ENCODE results near the gene CPT1A.

DNA sequence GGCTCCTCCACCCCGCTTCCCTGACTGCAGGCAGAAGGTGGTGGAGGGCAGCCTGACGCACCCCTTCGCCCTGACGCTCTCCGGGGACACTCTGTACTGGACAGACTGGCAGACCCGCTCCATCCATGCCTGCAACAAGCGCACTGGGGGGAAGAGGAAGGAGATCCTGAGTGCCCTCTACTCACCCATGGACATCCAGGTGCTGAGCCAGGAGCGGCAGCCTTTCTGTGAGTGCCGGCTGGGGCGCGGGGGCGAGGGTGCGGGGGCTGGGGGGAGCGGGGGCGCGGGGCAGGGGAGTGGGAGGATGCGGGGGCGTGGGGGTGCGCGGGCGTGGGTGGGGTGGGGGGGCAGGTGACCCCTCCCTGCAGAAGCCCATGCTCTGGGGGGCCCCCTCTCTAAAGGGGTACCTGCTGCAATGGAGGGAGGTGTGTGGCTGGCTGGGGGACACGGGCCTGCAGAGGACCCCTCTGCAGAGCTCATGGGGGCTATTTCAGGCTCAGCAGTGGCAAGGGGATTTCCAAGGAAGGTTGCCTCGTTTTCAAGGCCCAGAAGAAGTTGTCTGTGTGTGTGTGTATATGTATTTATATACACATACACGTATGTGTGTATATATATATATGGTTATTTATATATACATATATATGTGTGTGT lies 51.5 kb downstream of the LRP5 start:
- PRO-cap, 2 experiments: no peak in any of the 2 experiments

- PRO-cap, 2 experiments: no peak in any of the 2 experiments
These were observed 53.0 kb downstream of the LRP5 start for GRCh38 chr11:68365195-68365921.

DNA sequence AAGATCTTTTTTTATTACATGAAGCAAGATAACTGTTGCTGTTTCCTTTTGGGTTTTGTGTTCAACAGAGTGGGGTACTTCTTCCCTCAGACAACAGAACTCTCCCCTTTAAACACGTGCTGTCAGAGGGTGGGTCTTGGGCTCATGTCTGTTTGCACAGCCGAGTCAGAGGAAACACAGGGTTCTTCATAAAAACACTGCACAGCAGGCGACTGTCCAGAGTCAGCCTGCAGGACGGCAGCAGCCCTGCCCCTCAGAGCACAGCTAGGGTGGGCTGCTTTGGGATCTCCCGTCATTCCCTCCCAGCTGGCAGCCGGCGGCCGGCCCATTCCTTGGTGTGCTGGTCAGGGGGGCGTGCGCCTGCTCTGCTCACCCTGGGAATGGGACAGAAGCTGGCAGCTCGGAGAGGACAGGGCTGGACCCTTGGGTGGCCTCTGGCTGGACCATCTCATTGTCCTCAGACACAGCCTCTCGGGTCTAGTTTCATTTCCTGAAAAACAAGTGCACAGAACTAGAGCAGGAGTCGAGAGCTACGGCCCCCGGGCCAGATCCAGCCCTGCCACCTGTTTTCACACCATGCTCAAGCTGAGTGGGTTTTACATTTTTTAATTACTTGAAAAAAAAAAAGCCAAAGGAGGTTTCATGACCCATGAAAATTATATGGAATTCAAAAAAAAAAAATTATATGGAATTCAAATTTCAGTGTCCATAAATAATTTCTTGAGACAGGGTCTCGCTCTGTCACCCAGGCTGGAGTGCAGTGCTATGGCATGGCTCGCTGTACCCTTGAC lies 62.3 kb upstream of the PPP6R3 start:
- PRO-cap, 2 experiments: no peak in any of the 2 experiments

- PRO-cap, 2 experiments: no peak in any of the 2 experiments
These were observed 35.5 kb upstream of the PPP6R3 start for GRCh38 chr11:68424899-68425602.

DNA sequence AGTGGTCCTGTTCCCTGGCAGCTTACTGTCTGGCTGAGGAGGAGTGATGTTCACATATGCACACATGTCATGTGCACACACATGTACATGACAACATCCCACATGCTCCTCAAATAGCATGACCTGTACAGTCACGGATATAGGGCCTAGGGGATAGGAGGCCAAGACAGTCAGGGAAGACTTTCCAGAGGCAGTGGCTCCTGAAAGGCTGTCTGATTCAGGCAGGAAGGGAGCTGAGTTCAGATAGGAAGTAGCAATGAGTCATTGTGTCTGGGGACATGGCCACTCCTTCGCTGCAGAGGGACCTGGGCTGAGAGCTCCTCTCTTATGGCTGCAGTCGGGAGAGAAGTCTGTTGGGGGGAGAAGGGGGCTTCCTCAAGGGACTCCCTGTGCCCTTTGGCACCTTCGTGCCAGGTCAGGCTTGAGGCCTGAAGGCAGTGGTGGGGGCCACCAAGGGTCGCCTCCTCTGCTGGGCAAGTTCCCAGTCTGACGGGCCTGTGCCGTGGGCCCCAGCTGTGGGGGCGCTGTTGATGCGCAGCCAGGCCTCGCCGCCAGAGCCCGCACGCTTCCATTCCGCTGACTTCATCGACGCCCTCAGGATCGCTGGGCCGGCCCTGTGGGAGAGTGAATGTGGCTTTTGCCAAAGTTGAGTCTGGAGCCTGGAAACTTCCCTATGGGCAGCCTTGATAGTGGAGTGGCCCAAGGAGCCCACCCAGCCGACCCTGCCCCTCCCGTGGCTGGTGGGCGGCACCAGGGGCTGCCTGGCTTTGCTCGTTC lies 23.0 kb upstream of the PPP6R3 start:
- PRO-cap, 2 experiments: peak in 1 of 2 experiments; most common plus-strand start position 264 of the sequence (in 1); most common minus-strand start position 214 of the sequence (in 1)

GRCh38 chr11:68439283-68440290 lies 21.0 kb upstream of the PPP6R3 start:
- PRO-cap, 2 experiments: no peak in any of the 2 experiments

DNA sequence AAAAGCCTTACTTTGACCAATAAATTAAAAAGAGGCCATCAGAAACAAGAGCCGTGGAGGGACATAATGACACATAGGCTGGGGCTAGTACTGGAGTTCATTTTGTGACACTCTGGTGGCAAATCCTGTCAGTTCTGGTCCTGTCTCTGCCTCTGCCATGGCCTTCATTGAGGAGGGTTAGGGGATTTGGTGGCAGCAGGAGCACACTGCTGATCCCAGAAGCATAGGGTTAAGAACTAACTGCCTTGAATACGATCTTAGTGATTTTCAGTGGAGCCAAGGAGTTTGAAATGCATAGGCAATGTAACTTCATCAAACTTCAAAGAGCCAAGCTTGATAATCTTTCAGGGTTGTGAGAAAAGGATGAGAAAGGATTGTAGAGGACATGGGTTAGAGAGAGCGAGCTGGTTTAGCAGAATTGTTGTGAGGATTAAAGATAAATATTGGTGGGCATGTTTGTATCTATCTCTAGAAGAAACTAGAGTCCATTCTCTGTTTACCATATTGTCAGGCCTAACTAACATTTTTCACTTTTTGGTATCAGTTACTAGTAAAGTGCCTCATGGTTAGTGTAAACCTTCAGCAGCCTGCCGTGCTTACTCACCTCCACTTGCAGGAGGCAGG lies 20.7 kb downstream of the PPP6R3 start:
- PRO-cap, 2 experiments: no peak in any of the 2 experiments

DNA sequence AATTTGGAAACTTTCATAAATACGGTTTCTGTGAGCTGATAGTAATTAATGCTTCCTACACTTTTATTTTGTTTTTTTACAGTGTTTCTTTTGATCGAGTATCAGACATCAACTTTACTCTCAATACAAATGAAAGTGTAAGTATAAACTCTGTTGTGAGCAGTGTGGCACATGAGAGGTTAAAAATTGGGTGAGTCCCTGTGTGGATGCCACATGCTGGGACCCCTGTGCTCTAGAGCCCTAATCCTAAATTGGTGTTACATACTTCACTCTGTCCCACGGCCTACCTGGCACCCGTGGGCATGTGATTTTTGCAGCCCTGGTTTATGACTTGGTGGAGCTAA lies 93.8 kb upstream of the GAL start:
- PRO-cap, 2 experiments: no peak in any of the 2 experiments

DNA sequence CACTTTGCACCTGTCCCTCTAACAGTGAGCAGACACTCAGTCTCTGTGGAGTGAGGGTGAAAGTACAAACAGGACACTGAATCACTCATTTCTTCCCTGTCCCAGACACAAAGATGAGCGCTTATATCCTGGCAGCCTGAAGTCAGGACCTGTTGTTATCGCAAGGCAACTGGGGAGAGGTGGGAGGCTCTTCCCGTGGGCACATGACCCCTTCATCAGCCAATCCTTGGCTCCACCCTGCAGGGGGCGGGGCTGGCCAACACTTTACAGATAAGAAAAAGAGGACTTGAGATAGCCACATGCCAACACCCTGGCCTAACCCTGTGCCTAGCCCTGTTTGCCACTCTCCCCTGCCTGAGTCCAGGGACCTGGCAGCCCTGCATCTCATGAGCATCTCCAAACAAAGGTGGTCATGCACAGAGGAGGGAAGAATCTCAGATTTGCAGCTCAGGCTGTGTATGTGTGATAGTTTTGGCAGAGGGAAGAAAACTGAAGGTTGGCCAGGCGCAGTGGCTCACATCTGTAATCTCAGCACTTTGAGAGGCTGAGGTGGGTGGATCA lies 29.6 kb upstream of the TESMIN start:
- PRO-cap, 2 experiments: peak in 1 of 2 experiments; most common minus-strand start position 157 of the sequence (in 1)

- PRO-cap, 2 experiments: no peak in any of the 2 experiments
These were observed 23.5 kb downstream of the CPT1A start for GRCh38 chr11:68818070-68818668.

DNA sequence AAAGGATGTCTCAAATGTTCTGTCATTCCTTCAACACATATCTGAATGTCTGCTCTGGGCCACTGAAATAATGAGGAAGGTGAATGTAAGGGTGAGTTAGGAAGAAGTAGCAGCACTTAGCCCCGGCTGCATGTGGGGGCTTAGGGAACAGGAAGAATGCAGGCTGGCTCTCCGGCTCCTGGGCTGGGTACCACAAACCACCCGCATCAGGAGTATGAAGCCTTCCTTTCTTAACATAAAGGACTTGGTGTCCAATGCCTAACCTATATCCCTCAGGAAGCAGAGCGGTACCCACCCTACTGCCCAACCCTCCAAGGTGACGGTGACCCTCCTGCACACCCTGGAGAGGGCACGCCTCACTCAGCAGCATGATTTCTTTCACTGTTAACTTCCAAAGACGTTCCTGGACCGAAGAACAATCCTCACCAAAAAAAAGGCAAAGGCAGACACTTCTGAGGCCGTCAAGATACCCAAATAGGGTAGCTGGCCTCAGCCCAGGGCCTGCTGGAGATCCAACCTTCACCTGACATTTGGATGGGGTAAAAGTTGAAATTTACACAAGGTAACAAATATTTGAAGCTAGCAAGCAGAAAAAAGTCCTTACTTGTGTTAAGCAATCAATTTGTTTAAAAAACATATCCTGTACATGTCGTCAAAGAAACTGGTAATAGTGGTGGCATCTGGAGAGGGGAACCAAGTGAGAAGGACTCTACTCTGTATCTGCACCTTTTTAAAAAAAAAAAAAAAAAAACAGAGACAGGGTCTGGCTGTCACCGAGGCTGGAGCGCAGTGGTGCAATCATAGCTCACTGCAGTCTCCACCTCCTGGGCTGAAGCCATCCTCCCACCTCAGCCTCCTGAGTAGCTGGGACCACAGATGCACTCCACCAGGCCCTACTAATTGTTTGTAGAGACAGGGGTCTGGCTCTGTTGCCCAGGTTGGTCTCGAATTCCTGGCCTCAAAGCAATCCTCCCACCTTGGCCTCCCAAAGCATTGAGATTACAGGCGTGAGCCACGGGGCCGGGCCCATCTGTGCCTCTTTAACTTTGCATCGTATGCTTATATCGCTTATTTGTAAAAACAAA lies 3.5 kb downstream of the CPT1A start:
- PRO-cap, 2 experiments: no peak in any of the 2 experiments

DNA sequence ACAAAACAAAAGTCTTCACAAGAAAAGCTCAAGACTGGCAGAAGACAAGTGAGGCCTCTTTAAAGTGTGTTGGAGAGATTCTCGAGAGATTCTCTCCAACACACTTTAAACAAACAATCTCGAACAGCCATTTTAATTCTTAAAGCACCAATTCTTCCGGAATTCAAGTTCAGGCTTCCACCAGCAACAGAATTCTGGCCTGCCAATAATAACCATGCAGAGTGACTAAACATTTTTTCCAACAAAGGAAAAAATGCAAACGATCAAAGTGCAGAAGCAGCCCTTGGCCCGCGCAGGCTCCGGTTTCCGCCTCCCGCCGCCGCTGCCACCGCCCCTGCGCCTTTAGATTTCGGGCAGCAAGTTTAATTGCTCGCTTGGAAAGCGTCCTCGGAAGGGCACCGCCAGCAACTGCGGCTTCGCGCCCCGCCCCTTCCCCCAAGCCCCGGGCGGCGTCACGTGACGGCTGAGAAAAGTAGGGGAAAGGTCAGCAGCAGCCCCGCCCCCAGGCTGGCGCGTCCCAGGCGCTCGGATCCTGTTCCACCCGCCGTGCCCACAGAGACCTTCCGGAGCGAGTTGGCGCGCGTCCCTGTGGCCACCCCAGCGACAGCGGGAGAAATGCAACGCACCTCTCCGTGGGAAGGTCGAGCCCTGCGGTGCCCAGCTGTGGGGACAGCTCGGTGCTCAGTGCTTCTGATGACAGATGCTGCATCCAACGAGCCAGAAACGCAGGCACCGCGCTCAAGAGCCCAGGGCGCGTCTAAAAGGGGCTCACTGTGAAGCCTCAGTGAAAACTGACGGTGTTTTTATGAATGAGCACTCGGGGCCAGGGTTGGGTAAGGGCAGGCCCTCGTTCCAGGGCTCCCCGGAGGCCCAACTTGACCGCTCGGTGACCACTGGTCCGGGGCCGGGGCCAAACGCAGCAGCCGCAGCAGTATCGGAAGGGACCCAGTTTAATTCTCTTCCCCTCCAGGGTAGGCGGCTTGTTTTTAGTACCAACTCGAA lies 2.5 kb downstream of the CPT1A start:
- PRO-cap, 2 experiments: peak in 2 of 2 experiments; most common plus-strand start position 699 of the sequence (in 2); most common minus-strand start position 336 of the sequence (in 1)

GRCh38 chr11:68839928-68840518 lies 1.7 kb downstream of the CPT1A start:
- PRO-cap, 2 experiments: no peak in any of the 2 experiments

DNA sequence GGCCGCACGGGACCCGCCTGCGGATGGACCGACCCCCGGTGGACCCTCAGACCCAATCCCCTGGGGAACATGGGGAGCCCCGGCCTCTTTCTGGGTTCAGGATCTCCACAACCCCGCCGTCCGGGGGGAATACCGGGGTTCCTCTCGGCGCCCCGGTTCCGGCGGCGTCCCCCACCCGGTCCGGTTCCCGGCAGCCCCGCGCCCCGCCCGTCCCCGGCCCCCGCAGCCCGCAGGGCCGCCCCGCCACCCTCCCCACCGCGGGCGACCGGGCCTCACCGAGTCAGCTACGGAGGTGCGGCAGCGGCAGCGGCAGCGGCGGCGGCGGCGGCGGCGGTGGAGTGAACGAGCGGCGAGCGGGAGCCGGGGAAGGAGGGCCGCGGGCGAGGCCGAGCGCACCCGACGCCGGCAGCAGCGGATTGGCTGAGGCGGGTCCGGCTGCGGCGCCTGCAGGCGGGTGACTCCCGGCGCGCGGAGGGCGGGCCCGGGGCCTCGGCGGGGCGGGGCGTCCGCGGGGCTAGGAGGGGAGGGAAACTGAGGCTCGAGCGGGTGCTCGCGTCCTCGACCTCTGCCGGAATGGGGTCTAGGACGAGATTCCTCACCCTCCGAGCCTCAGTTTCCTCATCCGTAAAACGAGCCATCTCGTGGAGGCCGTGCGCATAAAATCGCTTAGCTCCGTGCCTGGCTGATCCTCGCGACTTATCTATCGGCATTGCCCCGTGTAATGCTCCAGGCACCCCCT lies at the start of gene CPT1A:
TSS of gene CPT1A (minus strand) at position 418 of the 739 bp plus-strand sequence.
- PRO-cap, 2 experiments: peak in 2 of 2 experiments; most common plus-strand start position 517 of the sequence (in 2); most common minus-strand start position 418 of the sequence (in 2)

GRCh38 chr11:69001940-69002643 lies 11.0 kb downstream of the MRGPRF start:
- PRO-cap, 2 experiments: no peak in any of the 2 experiments

GRCh38 chr11:69018198-69018624 lies 5.2 kb upstream of the MRGPRF start:
- PRO-cap, 2 experiments: no peak in any of the 2 experiments

DNA sequence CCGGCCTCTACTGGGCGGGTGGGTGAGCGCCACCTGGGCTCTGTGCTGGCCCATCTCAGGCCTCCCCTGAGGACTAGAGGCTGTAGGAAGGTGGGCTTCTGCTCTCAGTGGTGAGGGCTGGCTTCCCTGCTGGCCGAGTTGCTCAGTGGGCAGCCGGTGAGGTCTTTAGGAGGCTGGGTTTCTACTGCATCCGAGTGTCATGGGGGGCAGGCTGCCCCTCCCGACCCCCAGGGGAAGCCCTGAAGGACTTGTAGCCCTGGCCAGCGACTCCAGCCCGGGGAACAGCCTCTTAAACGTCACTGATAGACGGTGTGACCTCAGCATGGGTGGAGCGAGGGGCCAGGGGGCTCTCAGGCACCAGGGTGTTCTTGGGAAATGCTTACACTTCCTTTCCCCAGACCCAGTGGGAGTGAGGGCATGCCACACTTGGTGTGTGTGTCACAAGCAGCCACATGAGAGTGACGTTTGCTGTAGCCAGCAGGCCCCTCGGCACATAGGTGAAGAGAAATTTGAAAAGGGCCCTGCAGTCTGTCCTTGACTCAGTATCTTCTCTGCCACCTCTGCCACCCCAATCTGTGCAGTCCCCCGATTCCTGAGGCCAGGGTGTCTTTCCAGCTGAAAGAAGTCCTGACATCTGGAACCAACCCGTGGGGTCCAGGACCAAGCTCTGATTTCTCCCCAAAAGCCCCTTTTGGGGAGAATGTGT lies 30.5 kb downstream of the TPCN2 start:
- PRO-cap, 2 experiments: no peak in any of the 2 experiments

DNA sequence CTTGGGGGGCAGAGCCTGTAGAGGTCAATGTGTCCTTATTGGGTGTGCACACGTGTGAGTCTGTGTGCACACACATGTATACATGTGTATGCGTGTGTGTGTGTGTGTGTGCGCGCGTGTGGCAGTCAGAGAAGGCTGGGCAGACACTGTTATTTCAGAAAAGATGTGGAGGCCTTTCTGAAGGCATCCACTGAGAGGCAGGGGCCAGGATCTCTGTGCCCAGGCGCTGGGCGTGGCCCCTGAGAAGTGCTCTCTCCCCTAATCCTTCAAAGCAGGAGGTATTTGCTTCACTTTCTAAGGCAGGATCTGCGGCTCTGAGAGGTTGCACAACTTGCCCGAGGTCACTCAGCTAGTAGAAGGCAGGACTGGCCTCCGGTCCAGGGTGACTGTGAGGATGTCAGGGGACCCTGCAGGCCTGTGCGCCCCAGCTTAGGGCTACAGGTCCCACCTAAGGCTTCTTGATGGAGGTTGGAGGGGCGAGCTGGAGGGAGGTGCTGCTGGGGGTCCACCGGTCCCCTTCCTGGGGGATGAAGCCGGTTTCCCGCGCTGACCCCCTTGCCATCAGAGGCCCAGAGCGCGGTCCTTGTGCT lies 860 bp downstream of the SMIM38 start:
- PRO-cap, 2 experiments: no peak in any of the 2 experiments

GRCh38 chr11:69234032-69234382 lies 59.9 kb upstream of the MYEOV start:
- PRO-cap, 2 experiments: peak in 1 of 2 experiments; most common minus-strand start chr11:69234250 (in 1)

- PRO-cap, 2 experiments: no peak in any of the 2 experiments
These were observed 28.1 kb downstream of the MYEOV start for GRCh38 chr11:69321992-69322575.